H1 (cell line): ENCODE results near the genes GALNT10, MED7, ITK and CYFIP2.

DNA sequence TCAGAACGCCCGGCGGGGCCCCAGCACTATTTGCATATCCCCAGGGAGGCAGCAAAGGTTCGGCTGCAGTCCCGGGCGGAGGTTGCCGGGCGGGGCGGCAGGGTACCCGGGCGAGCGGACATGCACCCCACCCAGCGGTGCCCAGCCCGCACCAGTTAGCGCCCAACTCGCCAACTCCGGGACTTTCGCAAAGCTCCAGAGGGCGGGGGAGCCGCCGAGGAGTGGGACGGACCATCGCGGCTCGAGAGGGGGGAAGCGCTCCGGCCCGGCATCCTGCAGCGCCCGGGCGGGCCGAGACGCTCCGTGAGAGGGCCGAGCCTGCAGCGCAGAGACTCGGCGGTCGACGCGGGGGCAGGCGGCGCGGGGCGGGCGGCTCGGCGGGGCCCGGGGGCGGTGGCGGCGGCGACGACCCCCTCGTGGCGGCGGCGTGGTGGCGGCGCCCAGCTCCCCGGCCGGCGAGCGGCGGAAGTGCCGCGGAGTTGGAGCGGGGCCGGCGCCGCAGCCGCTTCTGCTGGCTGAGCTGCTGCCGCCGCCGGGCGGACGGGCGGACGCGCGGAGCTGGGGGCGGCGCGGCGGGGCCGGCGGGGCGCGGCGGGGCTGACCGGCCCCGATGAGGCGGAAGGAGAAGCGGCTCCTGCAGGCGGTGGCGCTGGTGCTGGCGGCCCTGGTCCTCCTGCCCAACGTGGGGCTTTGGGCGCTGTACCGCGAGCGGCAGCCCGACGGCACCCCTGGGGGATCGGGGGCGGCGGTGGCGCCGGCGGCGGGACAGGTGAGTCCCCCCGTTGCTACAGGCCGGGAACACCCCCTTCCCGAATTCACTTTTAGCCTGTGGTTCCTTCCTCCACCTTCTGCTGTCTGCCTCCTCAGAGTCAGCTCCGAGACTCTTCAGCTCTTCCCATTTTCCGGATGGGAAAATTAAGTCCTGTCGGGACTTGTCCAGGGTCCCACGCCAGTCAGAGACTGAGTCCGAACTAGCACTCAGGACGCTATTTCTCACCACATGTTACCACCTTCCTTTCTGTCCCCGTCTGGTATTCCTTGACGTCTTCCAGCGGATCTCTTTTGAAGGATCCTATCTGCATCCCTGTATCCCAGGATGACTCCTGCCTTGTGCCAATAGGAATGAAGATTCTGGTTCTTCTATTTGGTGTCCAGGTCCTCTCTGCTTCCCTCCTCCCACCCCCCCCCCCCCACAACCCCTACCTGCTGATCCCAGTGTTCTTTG is at the start of gene GALNT10:
GALNT10 (plus strand) TSS at position 477 of the 1,225 bp plus-strand sequence.
- RRBS: 3% methylated on average over 73 of the region's 123 CpGs
CAGE:
- cytosol, long polyA plus RNA: no peak
- long polyA plus RNA: start-site peak on the plus strand centred at position 471 of the sequence, 77 bp wide, 65 and 74 reads in 2 replicates
- nucleus, long polyA plus RNA: start-site peak on the plus strand centred at position 481 of the sequence, 7 bp wide, 91 reads

- RRBS: no CpG with 5 or more reads among the region's 3 CpGs
CAGE:
- cytosol, long polyA plus RNA: no peak
- long polyA plus RNA: no peak
- nucleus, long polyA plus RNA: no peak
Measured at GRCh38 chr5:154194231-154194812, 3.8 kb downstream of the GALNT10 start.

- RRBS: no CpG with 5 or more reads among the region's 8 CpGs
CAGE:
- cytosol, long polyA plus RNA: no peak
- long polyA plus RNA: no peak
- nucleus, long polyA plus RNA: no peak
Measured at GRCh38 chr5:154384458-154385031, 61.3 kb upstream of the SAP30L start.

DNA sequence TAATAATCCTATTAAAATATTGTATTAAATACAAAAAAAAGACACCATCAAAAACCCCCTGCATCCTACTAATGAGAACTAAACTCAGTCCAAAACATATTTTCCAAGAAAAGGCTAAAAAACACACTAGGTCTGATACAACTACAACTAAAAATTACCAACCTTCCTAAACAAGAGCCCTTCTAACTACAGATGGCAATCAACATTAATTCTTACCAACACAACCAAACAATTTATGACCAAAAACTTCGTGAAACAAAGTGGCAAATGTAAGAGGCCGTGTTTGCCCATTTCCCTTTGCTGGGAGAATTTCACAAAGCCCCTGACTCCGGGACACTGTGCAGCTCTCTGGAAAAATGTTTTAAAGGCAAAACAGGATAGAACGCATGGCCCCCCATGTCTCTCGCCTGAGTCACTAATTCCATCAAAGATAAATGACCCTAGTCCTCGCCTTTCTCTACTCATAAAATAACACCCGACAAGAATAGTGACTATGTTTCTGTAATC is 55.9 kb upstream of the SAP30L start:
- RRBS: no CpG with 5 or more reads among the region's 7 CpGs
CAGE:
- cytosol, long polyA plus RNA: no peak
- long polyA plus RNA: no peak
- nucleus, long polyA plus RNA: no peak

DNA sequence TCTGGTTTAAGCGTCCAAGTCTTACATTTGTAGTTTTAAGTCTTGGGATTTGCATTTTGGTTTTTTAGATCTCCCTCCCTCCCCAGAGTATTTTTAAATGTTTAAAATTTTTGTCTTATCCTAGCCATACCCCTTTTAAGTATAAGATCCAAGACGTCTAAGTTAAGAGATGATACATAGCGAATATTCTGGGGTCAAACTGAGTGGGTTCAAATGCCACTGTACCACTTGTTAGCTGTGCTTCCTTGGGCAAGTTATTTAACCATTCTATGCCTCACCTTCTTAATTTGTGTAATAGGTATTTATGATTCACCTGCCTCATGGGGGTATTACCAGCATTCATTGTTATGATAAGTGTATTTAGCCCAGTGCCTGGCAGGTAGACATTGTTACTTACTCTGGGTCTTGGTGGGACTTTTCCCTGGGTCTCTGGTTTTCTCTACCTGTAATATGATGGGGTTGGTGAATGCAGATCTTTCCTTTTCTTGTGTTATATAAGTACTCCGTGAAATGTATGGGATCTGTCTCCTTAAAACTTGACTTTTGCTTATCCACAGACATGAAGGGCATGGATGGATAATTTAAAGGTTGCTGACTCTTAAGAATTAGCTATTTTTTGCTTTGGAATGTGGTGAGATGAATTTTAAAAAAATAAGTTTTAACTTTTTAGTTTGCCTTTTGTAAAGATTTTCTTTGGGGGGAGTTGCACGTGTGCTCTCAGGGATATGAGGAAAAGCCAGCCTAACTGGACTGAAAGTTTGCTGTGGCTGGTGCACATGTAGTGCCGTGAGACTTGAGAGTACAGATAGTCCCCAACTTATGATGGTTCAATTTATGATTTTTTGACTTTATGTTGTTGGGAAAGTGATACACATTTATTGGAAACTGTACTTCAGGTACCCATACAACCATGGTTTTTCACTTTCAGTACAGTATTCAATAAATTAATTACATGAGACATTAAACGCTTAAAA is 4.0 kb downstream of the LARP1 start:
- RRBS: no CpG with 5 or more reads among the region's 7 CpGs
CAGE:
- cytosol, long polyA plus RNA: no peak
- long polyA plus RNA: no peak
- nucleus, long polyA plus RNA: no peak

DNA sequence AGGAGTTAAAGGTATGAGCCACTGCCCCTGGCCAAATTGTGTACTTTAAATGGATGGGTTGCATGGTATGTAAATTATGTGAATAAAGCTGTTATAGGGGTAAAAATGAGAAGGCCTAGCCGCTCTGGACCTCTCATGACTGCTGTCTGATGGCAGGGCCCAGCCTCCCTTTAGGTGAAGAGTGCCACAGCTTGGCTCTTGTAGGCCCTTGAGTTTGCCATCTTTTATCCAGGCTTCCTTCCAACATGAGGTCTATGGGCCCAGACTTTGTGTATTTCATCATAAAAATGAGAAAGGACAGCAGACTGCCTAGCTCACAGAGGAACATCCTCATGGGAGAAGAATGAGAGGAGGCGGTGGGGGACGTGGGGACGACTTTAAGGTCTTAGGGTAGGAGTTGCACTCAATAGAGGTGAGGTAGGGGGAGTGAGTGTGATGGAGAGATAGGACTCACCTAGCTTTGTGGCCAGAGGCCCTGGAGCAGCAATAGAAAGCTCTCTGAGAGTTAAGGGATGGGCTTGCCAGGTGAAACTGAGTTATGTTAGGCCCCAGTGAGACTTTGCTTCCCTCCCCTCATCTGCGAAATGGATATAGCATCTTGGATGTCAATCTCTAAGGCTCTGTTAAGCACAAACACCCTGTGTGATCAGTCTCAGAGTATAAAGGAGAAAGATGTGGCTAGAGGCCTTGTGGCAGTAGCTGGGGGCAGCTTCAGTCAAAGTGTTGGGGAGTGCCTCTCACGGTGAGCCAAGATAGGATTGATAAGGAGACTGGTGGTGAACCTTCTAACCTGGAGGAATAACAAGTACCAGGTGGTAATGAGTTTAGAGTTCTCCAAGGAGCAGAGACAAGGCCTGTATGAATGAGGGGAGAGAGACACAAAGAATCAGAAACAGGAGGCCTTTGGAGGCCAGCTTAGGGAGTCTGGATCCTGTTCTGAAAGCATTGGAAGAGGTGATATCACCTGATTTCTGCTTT is 14.2 kb downstream of the LARP1 start:
- RRBS: no CpG with 5 or more reads among the region's 6 CpGs
CAGE:
- cytosol, long polyA plus RNA: no peak
- long polyA plus RNA: no peak
- nucleus, long polyA plus RNA: no peak

GRCh38 chr5:154793366-154793813 is 38.2 kb downstream of the LARP1 start:
- RRBS: no CpG with 5 or more reads among the region's 7 CpGs
CAGE:
- cytosol, long polyA plus RNA: no peak
- long polyA plus RNA: no peak
- nucleus, long polyA plus RNA: no peak

DNA sequence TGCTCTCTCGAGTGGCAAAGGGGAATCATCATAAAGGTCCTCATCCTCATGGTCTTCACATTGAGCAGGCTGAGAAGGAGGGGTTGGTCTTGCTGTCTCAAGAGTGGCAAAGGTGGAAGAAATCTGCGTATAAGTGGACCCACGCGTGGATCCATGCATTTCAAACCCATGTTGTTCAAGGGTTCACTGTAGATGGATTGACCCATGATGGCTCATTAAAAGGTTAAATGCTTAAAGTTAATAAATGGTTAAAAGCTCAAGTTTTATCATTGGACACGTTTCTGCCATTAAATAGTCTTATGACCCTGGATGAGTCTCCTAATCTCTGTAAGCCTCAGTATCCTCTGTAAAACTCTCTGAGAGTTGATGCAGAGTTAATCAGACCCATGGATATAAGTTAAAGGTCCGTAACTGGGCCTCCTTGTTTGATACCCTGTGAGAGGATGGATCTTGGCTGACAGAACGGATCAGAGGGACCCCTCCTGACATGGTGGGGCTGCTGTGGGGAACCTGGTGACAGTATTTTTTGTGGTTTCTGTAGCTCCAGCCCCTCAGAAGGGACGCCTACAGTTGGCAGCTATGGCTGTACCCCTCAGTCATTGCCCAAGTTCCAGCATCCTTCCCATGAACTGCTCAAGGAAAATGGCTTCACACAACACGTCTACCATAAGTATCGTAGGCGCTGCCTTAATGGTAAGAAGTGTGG is 44.9 kb downstream of the FAXDC2 start:
- RRBS: no CpG with 5 or more reads among the region's 11 CpGs
CAGE:
- cytosol, long polyA plus RNA: no peak
- long polyA plus RNA: no peak
- nucleus, long polyA plus RNA: no peak

DNA sequence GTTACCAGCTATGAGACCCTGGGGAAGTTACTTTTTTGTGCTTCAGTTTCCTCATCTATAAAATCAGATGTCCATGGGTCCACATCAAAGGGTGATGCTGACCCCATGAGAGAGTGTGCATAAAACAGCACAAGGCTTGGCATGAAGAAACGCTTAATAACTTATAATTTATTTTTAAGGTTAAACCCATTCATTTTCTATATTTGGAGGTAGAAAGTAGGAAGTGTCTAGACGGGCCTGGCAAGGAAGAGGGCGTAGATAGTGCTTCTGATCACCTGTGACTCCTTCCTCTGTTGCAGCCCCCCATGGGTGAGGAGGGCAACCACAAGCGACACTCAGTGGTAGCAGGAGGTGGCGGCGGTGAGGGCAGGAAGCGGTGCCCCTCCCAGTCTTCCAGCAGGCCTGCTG is 36.8 kb downstream of the FAXDC2 start:
- RRBS: no CpG with 5 or more reads among the region's 7 CpGs
CAGE:
- cytosol, long polyA plus RNA: no peak
- long polyA plus RNA: no peak
- nucleus, long polyA plus RNA: no peak

GRCh38 chr5:154819579-154820610 is 30.5 kb downstream of the FAXDC2 start:
- RRBS: no CpG with 5 or more reads among the region's 16 CpGs
CAGE:
- cytosol, long polyA plus RNA: no peak
- long polyA plus RNA: no peak
- nucleus, long polyA plus RNA: no peak

- RRBS: no CpG with 5 or more reads among the region's 10 CpGs
CAGE:
- cytosol, long polyA plus RNA: no peak
- long polyA plus RNA: no peak
- nucleus, long polyA plus RNA: no peak
Measured at GRCh38 chr5:154856904-154857315, 1.5 kb upstream of the CNOT8 start.

GRCh38 chr5:154907532-154908025 is 30.4 kb downstream of the GEMIN5 start:
- RRBS: no CpG with 5 or more reads among the region's 6 CpGs
CAGE:
- cytosol, long polyA plus RNA: no peak
- long polyA plus RNA: no peak
- nucleus, long polyA plus RNA: no peak

DNA sequence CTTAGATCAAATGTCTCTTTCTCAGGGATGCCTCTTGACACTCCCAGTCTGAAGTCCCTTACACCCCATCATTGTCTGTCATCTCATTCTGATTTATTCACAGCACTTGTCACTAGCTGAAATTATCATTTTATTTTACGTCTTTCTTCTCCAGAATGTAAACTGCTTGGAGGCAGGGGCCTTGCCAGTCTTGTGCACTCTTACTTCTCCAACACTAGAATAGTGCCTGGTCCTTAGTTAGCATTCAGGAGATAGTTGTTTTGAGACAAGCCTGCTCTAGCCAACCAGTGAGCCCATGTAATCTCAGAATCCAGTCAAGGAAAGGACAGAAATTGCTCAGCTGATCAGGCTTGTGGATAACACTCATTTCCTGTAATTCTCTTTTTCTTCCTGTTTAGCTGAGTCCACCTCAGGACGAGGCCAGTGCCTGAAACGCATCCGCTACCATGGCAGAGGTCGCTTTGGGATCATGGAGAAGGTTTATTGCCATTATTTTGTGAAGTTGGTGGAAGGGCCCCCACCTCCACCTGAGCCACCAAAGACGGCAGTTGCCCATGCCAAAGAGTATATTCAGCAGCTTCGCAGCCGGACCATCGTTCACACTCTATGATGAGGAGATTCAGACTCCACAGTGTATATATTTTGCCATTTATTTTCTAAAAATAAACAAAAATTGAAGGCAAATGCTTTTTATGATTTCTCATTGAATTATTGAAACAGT is 25.6 kb downstream of the MRPL22 start:
- RRBS: no CpG with 5 or more reads among the region's 9 CpGs
CAGE:
- cytosol, long polyA plus RNA: no peak
- long polyA plus RNA: no peak
- nucleus, long polyA plus RNA: no peak

DNA sequence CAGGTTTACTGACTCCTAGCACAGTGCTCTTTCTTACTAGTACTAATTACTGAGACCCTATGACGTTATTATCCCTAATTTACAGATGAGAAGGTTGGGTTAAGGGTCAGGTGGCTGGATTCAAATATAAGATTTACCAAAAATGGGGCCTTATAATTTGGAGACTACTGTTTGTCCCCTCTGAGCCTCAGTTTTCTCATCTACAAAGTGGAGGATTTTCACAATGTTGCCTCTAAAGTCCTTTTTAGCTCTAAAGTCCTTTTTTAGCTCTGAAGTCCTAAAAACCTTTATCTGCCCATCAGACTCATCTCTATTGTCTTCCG is 61.9 kb downstream of the KIF4B start:
- RRBS: no CpG with 5 or more reads among the region's 2 CpGs
CAGE:
- cytosol, long polyA plus RNA: no peak
- long polyA plus RNA: no peak
- nucleus, long polyA plus RNA: no peak

- RRBS: no CpG with 5 or more reads among the region's 4 CpGs
CAGE:
- cytosol, long polyA plus RNA: no peak
- long polyA plus RNA: no peak
- nucleus, long polyA plus RNA: no peak
Measured at GRCh38 chr5:156595310-156595878, 254.7 kb upstream of the PPP1R2B start.

GRCh38 chr5:157106435-157107775 is 1.9 kb downstream of the HAVCR2 start:
- RRBS: no CpG with 5 or more reads among the region's 16 CpGs
CAGE:
- cytosol, long polyA plus RNA: no peak
- long polyA plus RNA: no peak
- nucleus, long polyA plus RNA: no peak

- RRBS: 8% methylated on average over 5 of the region's 49 CpGs
CAGE:
- cytosol, long polyA plus RNA: start-site peak on the minus strand at chr5:157142822-157142860, 1,115 reads
- long polyA plus RNA: start-site peak on the minus strand at chr5:157142826-157142846, 1,111 and 679 reads in 2 replicates
- nucleus, long polyA plus RNA: start-site peak on the minus strand at chr5:157142826-157142846, 865 reads
Measured at GRCh38 chr5:157142135-157143177, at the start of gene MED7. Gene MED7, minus strand, starts transcription at chr5:157142865.

GRCh38 chr5:157180504-157181391 is at the start of gene ITK:
Gene ITK, plus strand, starts transcription at chr5:157180840.
- RRBS: no CpG with 5 or more reads among the region's 8 CpGs
CAGE:
- cytosol, long polyA plus RNA: no peak
- long polyA plus RNA: no peak
- nucleus, long polyA plus RNA: no peak

GRCh38 chr5:157222385-157223208 is 42.0 kb downstream of the ITK start:
- RRBS: no CpG with 5 or more reads among the region's 11 CpGs
CAGE:
- cytosol, long polyA plus RNA: no peak
- long polyA plus RNA: no peak
- nucleus, long polyA plus RNA: no peak

GRCh38 chr5:157265942-157266952 is at the start of gene CYFIP2:
Gene CYFIP2, plus strand, starts transcription at chr5:157266123.
- RRBS: 1% methylated on average over 45 of the region's 107 CpGs
CAGE:
- cytosol, long polyA plus RNA: start-site peak on the plus strand at chr5:157266099-157266177, 521 reads
- long polyA plus RNA: start-site peak on the plus strand at chr5:157266098-157266177, 468 and 689 reads in 2 replicates
- nucleus, long polyA plus RNA: start-site peak on the plus strand at chr5:157266098-157266177, 675 reads